REH cell (cell line): ENCODE results near the gene DIO1.

DNA sequence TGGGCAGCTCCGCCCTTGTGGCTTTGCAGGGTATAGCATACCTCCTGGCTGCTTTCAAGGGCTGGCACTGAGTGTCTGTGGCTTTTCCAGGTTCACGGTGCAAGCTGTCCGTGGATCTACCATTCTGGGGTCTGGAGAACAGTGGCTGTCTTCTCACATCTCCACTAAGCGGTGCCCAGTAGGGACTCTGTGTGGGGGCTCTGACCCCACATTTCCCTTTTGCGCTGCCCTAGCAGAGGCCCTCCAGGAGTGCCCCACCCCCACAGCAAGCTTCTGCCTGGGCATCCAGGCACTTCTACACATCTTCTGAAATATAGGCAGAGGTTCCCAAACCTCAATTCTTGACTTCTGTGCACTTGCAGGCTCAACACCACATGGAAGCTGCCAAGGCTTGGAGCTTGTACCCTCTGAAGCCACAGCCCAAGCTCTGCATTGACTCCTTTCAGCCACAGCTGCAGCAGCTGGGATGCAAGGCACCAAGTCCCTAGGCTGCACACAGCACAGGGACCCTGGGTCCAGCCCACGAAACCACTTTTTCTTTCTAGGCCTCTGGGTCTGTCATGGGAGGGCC, 204.6 kb downstream of the FAF1 start:
- PRO-cap: no peak

- PRO-cap: no peak
Observed at GRCh38 chr1:50758444-50759236, 201.4 kb downstream of the FAF1 start.

DNA sequence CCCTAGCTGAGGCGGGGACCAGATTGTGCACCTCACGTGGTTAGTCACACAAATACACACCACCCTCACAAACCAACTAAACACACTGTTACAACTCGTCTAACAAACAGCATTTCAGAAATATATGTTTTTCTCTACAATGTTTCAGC, 299 bp upstream of the FAF1 start:
- PRO-cap: no peak

DNA sequence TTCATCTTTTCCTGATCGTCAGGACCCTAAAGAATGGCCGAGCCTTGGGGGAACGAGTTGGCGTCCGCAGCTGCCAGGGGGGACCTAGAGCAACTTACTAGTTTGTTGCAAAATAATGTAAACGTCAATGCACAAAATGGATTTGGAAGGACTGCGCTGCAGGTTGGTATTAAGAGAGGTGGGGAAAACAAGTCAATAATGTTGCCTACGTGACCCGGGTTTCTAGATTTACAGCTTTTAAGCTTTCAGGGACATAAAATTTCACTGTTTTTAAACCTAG, 231 bp downstream of the CDKN2C start:
- PRO-cap: no peak

DNA sequence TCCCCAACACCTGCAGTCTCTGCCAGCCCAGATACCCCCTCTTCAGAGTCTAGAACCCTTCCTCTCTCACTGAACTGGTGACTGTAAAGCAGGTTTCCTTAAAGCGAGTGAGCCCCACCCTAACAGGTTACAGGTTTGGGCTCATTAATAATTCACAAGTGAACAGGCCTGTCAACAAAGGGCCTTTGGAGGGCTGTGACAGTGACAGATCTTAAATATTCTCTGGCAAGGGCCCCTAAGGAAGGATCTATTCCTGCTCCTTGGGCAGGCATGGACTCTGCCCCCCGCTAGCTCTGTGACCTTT, 5.6 kb upstream of the TTC39A start:
- PRO-cap: no peak

DNA sequence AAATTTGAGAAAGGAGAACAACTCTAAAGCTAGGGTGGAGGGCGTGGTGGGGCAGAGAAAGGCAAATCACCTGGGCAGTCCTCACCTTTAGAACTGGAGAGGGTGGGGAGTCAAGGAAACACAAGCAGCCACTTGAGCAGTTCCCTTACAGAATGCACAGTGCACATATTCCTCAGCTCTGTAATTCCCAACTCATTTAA, 27.5 kb downstream of the EPS15 start:
- PRO-cap: no peak

- PRO-cap: no peak
Observed at GRCh38 chr1:51648233-51648936, 31.5 kb downstream of the OSBPL9 start.

- PRO-cap: no peak
Observed at GRCh38 chr1:52020781-52021259, 12.8 kb downstream of the KTI12 start.

DNA sequence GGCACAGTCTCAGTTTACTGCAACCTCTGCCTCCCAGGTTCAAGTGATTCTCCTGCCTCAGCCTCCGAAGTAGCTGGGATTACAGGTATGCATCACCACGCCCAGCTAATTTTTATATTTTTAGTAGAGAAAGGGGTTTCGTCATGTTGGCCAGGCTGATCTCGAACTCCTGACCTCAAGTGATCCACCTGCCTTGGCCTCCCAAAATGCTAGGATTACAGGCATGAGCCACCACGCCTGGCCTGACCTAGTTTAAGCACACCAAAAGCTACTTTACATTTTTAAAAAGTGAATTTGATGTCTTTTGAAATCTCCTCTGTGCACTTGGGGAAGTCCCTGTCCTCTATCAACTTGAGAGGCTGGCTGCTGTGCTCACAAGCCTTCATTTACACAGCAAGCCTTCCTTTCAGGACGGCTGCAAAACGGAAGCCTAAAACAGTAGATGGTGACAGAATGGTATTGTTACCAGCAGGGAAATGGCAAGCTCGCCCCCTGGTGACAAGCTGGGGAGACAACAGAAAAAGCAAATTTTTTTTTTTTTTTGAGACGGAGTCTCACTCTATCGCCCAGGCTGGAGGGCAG, 12.1 kb downstream of the COA7 start:
- PRO-cap: no peak

GRCh38 chr1:52823160-52823923, 19.2 kb upstream of the ZYG11A start:
- PRO-cap: no peak

DNA sequence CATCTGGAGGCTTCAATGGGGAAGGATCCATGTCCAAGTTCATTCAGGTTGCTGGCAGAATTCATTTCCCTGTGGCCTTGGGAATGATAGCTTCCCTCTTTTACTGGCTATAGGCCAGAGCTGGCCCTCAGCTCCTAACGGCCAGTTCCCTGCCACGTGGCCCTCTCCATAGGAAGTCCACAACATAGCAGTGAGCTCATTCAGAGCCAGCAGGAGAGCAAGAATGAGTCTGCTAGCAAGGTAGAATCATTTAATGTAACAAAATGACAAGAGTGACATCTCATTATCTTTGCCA, 15.0 kb upstream of the PODN start:
- PRO-cap: no peak

- PRO-cap: no peak
Observed at GRCh38 chr1:53060435-53061150, 1.4 kb upstream of the PODN start.

GRCh38 chr1:53110275-53110924, 32.0 kb downstream of the SLC1A7 start:
- PRO-cap: no peak

GRCh38 chr1:53606653-53606910, 132.4 kb downstream of the GLIS1 start:
- PRO-cap: no peak

- PRO-cap: no peak
Observed at GRCh38 chr1:53893930-53894503, at the start of gene DIO1. TSS of gene DIO1 (plus strand) at chr1:53894187.

DNA sequence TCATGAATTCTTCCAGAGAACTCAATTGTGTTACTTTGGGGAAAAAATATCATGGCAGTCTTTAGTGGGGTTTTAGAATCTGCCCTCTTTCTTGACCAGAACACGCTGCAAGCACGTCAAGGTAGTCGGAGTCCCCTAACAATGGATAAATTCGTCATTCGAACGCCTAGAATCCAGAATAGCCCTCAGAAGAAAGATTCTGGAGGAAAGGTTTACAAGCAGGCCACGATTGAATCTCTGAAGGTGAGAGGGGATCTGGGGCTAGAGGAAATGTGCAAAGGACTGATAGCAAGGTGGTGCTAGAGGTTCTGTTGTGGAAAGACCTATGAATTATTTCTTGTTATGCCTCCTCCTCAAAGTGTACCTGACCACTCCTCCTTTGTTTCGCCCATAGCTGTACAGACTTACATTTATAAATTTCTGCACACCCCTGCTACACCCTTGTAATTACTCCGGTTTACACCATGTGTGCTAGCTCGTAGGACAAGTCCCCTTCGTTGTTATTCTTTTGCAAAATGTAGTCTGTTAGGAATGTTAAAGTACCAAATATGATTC, 951 bp downstream of the TCEANC2 start:
- PRO-cap: no peak

- PRO-cap: no peak
Observed at GRCh38 chr1:54242876-54243668, 43.1 kb downstream of the MRPL37 start.

- PRO-cap: no peak
Observed at GRCh38 chr1:54256650-54257397, 56.9 kb downstream of the MRPL37 start.

- PRO-cap: no peak
Observed at GRCh38 chr1:54274237-54274715, 74.3 kb downstream of the MRPL37 start.

DNA sequence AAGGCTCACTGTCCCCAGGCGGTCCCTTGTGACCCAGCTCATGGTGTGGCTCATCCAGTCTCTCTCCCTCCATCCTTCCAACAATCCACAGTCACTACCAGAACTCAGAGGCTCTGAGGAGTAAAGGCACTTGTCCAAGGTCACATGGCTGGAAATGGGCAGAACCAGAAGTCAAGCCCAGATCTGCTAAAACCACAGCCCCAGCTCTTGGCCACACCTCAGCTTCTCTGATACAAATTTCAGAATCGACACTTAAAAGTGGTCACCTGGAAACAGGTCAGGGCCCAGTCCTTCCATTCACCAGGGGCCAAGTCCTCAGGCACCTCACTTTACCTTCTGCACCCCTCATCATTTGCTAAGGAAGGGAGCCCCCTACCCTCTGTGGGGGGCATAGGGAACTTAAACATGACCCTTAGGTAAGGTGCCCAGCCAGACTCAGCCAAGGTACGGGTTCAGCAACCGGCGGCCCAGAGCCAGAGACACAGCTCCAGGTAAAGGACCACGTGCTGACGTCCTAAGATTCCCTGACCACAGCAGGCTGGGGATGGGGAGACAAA, 90.0 kb downstream of the MRPL37 start:
- PRO-cap: no peak